Glomerular endothelial cell (primary cell): ENCODE measurements around a stretch of chr1.

- RAMPAGE, long total RNA, result no peak
Measured at GRCh38 chr1:183144461-183145393, 41.3 kb upstream of the LAMC2 start.

DNA sequence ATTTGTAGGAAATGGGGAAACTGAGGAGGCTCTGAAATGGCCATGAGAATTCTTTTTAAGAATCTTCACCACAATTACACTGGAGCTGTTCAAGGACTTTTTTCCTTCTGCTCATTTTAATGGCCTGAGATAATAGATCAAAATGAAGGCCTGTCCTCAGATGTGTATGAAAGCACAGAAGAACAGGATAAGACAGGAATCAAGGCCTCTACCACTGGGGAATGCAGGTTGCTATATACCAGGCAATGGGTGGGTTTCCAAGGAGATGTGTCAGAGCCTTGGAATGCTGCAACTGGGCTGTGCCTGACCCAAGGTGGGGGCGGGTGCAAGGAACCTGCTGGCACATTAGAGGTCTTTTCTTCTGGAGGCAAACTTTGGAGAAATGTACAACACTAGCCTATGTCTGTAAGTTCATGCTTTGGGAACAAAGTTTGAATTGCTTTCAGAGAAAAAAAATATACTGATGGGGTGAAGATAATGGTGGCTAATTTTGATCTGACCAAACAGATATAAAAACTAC is 21.7 kb upstream of the LAMC2 start:
- RAMPAGE, long total RNA, result no peak

DNA sequence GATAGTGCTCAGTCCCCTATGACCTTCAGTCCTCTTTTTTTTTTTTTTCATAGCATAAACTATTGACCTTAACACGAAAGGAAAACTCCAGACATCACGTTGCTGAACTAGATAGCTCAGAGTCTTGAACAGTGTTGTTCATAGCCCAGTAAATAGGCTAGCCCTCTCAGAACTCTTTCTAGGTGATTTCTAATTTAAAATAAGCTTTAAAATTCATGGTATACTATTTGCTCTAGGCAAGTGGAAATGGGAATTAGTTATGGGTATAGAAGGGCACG is 56.7 kb downstream of the LAMC2 start:
- RAMPAGE, long total RNA, result no peak

DNA sequence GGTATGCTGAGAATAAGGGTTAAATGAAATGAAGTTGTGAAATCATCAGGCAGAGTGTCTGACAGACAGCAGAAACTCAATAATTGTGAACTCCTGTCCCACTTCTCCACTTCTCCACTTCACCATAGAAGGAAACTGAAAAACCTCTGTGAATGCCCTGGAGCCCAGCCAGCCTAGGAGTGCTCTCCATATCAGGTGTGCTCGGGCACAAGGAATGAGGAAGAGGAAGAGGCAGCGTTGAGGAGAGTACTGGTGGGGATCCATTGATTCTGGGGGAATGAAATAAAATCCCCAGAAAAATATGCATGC is 47.8 kb downstream of the NMNAT2 start:
- RAMPAGE, long total RNA, result no peak

GRCh38 chr1:183566724-183567494 is 23.4 kb downstream of the NCF2 start:
- RAMPAGE, long total RNA, result no peak

- RAMPAGE, long total RNA, result no peak
Measured at GRCh38 chr1:183616928-183617423, 18.6 kb downstream of the ARPC5 start.

- RAMPAGE, long total RNA, result no peak
Measured at GRCh38 chr1:183812896-183813503, 8.1 kb downstream of the RGL1 start.

DNA sequence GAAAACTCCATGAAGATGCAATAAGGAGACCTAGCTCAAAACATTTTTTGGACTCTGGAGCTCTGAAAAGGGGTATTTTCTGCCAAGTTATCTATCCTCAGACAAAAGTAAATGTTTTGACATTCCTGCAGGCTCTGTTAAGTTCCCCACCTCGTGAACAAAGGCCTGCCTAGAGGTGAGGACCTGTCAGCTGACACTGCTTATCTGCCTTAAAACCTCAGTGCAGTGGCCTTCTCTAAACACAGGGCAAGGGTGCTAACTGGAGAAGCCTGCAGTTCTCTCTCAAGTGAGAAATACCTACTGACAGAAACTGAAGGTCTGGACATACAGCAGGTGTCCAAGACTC is 41.1 kb downstream of the COLGALT2 start:
- RAMPAGE, long total RNA, result no peak

- RAMPAGE, long total RNA, result no peak
Measured at GRCh38 chr1:184073592-184073857, 22.0 kb downstream of the TSEN15 start.

GRCh38 chr1:184143230-184143605 is 91.7 kb downstream of the TSEN15 start:
- RAMPAGE, long total RNA, result no peak

GRCh38 chr1:184296175-184297010 is 90.4 kb upstream of the C1orf21 start:
- RAMPAGE, long total RNA, result no peak

DNA sequence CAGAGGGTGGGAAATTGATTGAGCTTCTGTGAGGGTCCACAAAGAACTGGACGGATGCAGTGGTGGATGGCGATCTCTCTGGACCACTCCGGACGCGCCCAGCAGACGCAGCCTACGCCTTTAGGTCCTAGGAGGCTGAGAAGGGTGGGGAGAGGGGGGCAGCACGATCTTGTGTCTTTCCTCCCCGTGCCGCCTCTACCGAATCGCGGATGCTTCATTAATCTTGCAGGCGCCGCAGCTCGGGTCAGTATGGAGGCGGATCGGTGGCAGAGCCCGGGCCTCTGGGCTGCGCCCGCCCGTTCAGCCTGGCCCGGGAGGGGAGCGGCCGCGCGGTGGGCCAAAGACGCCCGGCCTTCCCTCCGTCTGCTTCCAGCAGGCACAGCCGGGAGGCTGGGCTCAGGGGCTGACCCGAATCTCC is 627 bp upstream of the C1orf21 start:
- RAMPAGE, long total RNA, result no peak

DNA sequence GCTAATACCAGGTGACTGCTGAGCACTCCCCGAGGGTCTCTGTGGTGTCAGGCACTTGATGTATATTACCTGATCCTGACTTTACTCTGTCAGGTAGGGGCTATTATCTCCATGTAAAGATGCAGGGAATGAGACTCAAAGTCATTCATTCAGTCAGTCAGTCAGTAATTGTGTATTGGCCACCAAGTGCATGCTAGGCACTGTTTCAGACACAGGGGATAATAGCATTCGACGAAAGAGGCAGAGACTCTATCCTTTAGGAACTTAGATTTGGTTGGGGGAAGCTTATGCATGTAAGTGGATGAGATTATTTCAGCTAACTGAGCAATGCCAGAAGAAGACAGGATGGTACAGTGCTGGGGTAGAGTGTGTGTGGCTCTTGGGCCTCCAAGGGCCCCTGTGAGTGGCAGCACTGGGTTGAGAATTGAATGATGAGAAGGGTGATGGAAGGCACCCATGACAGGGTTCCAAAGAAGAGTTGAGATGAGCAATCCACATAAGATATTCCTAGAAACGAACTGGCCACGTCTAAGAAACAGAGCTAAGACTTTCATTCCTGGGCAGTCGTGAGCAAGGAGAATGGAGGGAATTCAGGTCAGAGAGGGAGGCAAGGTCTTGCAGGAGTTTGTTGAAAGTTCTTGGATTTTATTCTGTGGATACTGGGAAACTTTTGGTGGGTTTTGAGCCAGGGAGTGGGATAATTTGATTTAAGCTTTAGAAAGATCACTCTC is 47.6 kb downstream of the C1orf21 start:
- RAMPAGE, long total RNA, result no peak

DNA sequence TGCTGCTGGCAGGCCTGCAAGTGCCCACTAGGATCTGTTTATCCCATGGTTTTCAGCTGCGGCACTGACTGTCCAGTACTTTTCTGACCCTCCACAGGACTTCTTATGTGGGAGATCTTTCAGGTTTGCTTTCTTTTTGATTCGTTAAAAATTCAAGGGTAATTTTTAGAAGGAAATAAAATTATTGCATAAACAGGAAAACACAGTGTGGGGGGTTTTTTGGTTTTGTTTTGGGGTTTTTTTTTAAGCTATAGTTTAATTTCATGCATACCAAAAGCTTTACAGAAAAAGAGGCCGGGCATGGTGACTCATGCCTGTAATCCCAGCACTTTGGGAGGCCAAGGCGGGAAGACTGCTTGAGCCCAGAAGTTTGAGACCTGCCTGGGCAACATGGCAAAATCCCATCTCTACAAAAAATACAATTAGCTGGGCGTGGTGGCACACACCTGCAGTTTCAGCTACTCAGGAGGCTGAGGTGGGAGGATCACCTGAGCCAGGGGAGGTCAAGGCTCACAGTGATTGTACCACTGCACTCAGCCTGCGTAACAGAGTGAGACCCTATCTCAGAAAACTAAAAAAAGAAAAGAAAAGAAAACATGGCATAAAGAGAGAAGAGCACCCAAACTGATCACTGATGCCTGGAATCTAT is 3.5 kb downstream of the NIBAN1 start:
- RAMPAGE, long total RNA, result no peak

DNA sequence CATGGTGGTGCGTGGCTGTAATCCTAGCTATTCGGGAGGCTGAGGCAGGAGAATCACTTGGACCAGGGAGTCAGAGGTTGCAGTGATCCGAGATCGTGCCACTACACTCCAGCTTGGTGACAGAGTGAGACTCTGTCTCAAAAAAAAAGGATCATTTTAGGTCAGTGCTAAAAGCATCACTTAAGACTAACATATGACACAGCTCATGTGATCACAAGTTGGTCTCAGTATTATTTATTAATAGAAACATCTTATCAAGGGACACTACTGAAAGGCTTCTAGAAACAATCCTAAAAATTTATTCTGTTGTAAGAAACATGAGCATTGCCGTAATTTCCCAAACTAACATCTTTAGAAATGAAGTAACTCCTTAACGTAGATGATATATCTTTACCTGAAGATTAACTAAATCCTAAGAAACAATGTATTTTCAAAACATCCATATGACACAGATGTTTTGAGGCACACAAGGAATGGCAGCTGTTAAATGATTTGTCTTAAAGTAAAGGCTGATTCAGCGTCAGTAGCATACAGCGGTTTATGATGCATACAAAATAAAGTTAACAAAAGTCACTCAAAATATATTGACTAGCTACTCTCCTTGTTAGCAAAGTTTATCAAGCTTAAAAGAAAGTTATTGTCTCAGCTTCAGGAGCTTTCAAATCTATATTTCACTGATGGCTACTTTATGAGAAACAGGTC is 2.6 kb downstream of the NIBAN1 start:
- RAMPAGE, long total RNA, result no peak

- RAMPAGE, long total RNA, result no peak
Measured at GRCh38 chr1:185674128-185674760, 59.9 kb upstream of the HMCN1 start.

- RAMPAGE, long total RNA, result no peak
Measured at GRCh38 chr1:186082111-186082776, 213.8 kb upstream of the PRG4 start.

GRCh38 chr1:186360731-186361108 is 14.3 kb downstream of the TPR start:
- RAMPAGE, long total RNA, result no peak

DNA sequence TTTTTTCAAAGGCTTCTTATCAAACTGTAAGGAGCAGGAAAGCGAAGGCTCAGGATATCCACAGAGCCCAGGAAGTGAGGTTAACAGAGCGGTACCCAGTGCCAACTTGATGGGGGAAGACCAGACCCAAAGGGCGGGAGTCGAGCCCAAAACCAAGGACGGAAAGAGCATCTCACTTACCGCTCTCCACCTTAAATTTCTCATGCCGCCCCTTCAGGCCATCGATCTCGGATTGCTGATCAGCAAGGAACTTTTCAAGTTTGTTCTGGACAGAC is 418 bp downstream of the TPR start:
- RAMPAGE, long total RNA, result no peak

- RAMPAGE, long total RNA, result no peak
Measured at GRCh38 chr1:186948398-186949481, 120.0 kb downstream of the PLA2G4A start.